Cardiac ventricle fibroblast (primary cell): Measurements from ENCODE around the genes BCL10, ZNHIT6 and SELENOF.

- RAMPAGE, long total RNA, result no peak
These were observed 40.1 kb upstream of the LPAR3 start for GRCh38 chr1:84932937-84933639.

- RAMPAGE, long total RNA, result no peak
These were observed 57.9 kb downstream of the SYDE2 start for GRCh38 chr1:85142886-85143305.

DNA sequence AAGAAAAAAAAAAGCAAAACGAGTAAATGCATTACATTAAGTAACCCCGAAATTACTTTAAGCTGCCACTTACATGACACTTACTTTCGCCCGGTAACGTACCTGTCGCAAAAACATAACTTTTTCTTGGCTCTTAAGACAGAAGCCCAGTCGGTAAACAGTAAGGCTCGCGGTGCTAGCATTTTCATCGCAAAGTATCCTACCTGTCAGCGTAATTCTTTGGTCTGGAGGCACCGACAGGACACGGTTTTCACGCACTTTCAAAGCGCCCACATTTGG, 828 bp downstream of the SYDE2 start:
- RAMPAGE, long total RNA, result no peak

DNA sequence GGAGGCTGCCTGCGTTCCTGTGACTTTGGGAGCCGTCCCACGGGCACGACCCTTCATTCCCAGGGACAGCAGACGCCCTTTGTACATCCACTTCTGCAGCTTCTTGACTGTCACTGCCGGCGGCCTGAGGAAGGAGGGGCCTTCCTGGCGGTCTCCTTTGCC, 607 bp downstream of the SYDE2 start:
- RAMPAGE, long total RNA, result no peak

- RAMPAGE, long total RNA, result no peak
These were observed at the start of gene BCL10 for GRCh38 chr1:85276071-85277175. Gene BCL10 (minus strand): TSS chr1:85276632.

- RAMPAGE, long total RNA, result no peak
These were observed 54.0 kb upstream of the BCL10 start for GRCh38 chr1:85330299-85330917.

GRCh38 chr1:85350885-85351128, 74.4 kb upstream of the BCL10 start:
- RAMPAGE, long total RNA, result no peak

GRCh38 chr1:85417830-85418464, 47.0 kb downstream of the DDAH1 start:
- RAMPAGE, long total RNA, result no peak

DNA sequence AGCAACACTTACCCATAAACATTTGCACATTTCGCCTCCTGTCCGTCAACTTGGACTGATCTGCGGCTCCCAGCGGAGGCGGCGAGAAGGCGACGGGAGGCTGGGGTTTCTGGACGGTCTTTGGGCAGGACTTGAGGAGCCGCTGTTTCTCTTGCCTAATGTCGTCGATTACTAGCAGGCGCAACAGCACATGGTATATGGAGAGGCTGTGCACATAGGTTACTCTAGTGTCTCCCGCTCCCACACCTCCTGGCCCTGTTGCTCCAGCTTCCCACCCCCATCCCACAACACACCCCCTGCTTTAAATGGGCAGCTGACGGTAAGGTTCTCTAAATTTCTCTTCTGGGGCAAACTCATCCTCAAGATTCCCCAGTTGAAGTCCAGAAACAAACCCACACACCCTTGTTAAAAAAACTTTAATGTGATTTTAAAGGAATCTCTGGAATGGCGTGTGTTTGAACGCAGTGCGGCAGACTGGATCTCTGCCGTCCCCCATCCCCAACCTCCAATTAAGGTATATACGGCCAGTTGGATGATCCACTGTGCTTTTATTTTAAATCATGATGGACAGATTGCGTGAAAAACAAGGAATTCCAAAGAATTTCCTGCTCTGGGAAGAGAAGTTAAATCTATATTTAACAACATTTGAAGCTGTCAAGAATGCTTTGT, 2.5 kb upstream of the CCN1 start:
- RAMPAGE, long total RNA, result no peak

DNA sequence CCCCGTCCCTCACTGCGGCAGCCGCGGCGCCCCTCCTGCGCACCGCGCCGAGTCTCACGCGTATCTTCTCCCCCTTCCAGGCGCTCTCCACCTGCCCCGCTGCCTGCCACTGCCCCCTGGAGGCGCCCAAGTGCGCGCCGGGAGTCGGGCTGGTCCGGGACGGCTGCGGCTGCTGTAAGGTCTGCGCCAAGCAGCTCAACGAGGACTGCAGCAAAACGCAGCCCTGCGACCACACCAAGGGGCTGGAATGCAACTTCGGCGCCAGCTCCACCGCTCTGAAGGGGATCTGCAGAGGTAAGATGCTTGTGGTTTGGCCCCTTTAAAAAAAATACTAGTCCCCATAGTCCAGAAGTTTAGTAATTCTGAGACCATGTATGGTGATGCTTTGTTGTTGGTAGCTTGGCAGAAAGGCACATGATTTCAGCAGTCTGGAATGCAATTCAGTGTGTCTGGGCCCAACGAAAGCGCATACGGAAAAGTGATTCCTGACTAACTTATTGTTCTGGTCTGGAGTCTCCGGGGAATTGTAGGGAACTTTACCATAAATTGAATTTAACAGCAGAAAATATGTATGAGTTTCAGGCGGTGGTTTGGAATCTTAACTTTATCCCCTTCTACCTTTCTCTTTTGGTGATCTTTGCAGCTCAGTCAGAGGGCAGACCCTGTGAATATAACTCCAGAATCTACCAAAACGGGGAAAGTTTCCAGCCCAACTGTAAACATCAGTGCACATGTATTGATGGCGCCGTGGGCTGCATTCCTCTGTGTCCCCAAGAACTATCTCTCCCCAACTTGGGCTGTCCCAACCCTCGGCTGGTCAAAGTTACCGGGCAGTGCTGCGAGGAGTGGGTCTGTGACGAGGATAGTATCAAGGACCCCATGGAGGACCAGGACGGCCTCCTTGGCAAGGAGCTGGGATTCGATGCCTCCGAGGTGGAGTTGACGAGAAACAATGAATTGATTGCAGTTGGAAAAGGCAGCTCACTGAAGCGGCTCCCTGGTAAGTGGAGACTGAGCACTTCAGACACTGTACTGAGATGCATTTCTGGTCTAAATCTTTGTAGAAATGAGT, 1.1 kb downstream of the CCN1 start:
- RAMPAGE, long total RNA, result no peak

DNA sequence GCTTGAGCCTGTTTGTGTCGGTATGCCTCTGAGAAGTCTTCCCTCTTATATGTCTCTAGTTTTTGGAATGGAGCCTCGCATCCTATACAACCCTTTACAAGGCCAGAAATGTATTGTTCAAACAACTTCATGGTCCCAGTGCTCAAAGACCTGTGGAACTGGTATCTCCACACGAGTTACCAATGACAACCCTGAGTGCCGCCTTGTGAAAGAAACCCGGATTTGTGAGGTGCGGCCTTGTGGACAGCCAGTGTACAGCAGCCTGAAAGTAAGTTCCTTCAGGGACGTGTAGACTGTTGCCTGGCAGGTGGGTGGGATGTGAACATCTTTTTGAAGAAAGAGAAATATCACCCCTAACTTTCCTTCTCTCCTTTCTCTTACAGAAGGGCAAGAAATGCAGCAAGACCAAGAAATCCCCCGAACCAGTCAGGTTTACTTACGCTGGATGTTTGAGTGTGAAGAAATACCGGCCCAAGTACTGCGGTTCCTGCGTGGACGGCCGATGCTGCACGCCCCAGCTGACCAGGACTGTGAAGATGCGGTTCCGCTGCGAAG, 1.9 kb downstream of the CCN1 start:
- RAMPAGE, long total RNA, result no peak

DNA sequence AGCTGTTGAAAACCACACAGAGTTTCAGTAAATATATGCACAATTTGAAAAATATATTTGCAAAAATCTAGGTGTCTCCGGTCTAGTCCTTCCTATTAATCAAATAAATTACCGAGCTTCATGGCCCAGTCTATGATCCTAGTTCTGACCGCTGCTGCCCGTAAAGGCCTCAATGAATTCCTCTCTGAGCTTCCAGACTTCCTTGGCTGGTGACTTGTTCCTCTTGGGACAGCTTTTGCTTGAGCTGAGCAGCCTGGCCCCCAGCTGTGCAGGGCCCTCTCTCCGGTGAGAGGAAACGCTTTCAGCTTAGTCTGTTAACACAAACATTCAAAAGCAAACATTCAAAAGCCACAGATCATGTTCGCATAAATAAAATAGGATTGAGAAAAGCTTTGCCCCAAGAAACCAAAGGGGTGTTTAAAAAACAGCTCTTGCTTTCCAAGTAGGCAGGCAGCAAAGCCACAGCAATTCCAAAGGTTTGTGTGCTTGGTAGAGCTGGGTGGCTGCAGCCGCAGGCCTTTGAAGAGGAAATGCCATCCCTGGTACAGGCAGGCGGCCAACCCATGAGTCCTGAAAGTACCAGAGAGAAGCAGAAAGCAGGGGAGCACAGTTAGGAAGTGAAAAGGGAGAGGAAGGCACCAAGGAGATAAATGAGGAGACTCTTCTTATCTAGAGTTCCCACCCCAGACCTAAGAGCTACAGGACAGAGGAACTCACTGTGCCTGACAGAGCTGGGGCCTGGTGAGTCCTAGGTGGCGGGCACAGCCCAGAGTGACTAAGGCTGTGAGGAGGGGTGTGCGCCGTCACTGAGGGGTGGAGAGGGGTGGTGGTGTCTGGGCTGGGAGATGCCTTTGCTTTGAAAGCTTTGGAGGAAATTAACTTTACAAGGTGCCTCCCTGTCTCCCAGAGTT, 48.3 kb downstream of the CCN1 start:
- RAMPAGE, long total RNA, result no peak

GRCh38 chr1:85707503-85708892, at the start of gene ZNHIT6:
Gene ZNHIT6 (minus strand): TSS chr1:85708433.
- RAMPAGE, long total RNA, result no peak

- RAMPAGE, long total RNA, result no peak
These were observed 35.0 kb downstream of the CLCA1 start for GRCh38 chr1:86503832-86504043.

DNA sequence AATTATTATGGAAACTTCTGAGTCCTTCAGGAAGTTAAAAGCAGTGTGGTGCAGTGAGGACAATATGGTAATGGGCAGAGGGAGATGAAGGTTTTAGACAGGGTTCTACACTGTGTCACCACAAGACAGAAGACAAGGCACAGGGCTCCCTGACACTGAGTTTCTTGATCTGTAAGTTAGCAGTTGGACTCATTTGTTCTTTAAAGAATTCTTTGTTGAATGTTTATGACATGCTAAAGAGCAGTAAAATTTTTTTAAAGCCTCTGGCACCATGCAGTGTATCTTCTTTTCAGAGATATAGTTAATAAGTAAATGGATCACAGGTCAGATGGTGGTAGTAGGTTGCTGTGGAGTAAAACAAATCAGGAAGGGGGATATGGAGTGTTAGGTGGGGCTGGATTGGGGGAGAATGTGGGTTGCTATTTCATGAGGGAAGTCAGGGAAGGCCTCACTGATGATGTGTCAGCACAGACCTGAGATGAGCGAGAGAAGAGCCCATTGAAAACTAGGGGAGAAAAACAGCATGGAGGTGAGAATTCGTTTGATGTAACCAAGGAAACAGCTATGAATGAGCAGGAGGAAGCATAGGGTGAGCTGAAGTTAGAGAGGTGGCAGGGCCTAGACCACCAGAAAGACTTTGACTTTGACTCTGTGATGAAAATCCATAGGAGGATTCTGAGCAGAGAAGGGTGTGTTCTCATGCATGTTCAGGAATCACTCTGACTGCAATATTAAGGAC, 2.1 kb downstream of the CLCA4 start:
- RAMPAGE, long total RNA, result no peak

GRCh38 chr1:86757236-86757739, 52.9 kb downstream of the SH3GLB1 start:
- RAMPAGE, long total RNA, result no peak

DNA sequence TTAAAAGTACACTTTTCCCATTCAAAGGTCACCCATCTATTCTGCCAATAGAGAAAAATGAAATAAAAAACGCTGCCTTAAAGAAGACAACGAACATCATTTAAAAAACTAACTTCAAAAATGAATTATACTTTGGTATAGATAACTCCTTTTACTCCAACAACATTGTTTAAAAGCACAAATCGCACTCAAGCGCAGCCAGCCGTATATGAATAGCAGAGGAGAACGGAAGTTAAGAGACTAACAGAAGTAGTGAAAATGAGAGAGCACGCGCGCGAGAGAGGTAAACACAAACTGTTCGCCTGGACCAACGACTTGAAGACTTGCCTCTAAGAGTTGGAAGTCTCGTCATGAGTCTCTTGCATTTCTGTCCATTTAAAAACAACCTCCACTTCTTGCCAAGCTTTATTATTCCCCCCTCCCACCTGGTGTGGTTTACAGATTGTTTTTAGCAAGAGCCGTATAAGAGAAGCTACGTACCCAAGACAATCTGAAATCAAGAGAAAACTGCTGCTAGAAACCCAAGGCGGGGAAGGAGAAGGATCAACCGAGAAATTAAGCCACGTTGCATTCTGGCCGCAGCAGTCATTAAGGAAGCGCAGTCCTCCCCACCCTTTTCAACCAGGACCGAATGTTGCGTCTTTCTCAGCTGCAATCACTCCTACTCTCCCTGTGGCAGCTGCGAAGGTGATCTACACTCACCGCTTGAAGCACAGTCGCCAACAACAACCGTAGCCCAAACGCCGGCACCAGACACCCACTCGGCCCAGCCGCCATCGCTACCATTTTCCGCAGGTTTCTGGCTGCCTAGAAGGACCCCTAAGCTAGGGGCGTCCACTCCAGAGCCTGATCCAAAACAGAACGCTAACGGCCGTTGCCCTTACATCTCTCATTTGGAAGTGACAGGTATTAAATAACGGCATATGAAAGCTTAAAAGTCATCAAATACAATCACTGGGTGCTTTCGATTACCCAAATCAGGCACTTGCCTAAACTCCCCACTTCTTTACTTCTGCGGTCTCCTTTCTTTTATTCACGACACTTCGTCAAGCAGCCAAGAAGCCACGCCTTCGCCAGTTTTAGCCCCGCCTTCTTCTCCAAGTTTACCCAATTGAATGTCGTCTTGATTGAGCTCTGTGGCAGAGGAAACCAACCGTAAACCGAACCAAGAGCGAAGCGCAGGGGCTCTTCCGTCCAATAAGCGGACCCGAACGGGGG, at the start of gene SELENOF:
Gene SELENOF (minus strand): TSS at position 801 of the 1,218 bp plus-strand sequence.
- RAMPAGE, long total RNA, result no peak

DNA sequence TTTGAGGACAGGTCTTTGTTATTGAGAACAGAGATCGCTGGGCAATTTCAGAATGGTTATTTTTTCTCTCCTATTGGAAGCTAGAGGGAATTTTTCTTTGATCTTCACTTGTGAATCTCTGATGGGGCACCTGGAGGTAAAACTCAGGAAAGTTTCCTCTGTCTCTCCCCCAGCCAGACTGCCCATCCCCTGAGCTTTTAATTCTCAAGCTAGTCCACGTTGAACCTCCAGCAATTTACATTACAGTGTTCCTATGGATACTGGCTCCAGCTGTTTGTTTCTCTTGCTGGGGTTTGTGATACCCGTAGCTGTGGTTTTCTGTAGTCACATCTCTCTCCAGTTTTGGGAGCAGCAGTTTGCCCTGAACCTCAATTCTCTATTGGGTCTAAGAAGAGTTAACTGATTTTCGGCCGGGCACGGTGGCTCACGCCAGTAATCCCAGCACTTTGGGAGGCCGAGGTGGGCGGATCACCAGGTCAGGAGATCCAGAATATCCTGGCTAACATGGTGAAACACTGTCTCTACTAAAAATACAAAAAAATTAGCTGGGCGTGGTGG, 19.9 kb downstream of the HS2ST1 start:
- RAMPAGE, long total RNA, result no peak

- RAMPAGE, long total RNA, result no peak
These were observed 805 bp downstream of the LMO4 start for GRCh38 chr1:87329576-87329793.

GRCh38 chr1:87684012-87684758, 355.5 kb downstream of the LMO4 start:
- RAMPAGE, long total RNA, result no peak